Mesenchymal stem cell of adipose (primary cell): ENCODE measurements around the gene CXXC5.

DNA sequence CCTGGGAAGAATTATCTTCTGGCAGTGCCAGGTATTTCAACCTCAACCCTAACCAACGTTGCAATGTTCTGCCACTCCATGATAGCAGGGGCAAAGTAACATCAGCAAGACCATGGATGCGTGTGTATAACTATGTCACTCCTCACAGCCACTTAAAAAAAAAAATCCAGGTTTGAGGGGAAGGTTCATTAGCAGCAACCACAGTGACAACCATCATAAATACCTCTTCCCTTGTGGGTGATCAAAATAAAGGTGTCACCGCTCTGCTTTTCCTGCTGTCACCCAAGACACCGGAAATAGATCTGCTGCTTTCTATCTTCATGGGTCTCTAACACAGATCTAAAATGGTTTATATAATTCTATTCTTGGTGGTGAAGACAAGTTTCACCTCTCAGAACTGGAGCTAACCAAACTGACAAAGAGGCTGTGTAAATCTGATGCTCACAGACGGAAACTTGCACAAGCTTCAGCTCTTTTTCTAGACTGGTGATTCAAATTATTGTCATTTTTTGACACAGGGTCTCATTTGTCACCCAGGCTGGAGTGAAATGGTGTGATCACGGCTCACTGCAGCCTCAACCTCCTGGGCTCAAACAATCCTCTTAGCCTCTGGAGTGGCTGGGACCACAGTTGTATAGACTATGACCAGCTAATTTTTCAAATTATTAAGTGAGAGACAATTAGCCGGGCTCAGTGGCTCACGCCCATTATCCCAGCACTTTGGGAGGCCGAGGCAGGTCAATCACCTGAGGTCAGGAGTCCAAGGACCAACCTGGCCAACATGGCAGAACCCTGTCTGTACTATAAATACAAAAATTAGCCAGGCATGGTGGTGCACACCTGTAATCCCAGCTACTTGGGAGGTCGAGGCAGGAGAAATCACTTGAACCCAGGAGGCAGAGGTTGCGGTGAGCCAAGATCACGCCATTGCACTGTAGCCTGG lies 9.7 kb downstream of the HSPA9 start:
- CAGE, long polyA plus RNA: no peak

GRCh38 chr5:138569435-138570108 lies 5.6 kb downstream of the HSPA9 start:
- CAGE, long polyA plus RNA: no peak

GRCh38 chr5:138632869-138633497 lies 57.8 kb upstream of the HSPA9 start:
- CAGE, long polyA plus RNA: no peak

DNA sequence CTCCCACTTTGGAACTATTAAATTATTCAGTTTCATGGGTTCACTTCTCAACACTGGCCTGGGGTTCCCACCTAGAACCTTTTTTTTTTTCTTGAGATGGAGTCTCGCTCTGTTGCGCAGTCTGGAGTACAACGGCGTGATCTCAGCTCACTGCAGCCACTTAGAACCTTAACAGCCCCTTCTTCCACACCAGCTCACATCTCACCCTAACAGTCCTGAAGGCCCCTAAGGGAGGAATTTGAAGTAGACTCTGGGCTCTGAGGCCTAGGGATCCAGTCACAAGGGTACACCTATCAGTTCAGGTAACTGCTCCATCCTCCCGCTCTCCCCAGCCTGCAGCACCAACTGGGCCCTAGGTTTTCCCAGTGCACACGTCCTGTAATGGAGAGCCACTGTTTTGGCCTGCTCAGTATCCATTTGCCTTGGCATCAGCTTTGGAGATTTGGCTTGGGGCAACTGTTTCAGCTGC lies 86.5 kb upstream of the CTNNA1 start:
- CAGE, long polyA plus RNA: no peak

DNA sequence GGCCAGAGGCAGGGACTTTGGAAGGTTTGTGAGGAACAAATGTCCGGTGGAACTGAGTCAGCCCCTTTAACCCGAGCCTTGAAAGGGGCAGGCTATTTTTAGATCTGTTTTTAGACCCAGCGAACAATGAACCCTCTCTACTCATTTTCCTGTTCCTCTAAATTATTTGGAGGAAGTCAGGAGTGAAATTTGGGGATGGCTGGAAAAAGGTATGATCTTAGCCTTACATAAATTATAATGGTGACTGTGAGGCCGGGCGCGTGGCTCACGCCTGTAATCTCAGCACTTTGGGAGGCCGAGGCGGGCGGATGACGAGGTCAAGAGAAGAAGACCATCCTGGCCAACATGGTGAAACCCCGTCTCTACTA lies 19.1 kb upstream of the MATR3 start:
- CAGE, long polyA plus RNA: no peak

DNA sequence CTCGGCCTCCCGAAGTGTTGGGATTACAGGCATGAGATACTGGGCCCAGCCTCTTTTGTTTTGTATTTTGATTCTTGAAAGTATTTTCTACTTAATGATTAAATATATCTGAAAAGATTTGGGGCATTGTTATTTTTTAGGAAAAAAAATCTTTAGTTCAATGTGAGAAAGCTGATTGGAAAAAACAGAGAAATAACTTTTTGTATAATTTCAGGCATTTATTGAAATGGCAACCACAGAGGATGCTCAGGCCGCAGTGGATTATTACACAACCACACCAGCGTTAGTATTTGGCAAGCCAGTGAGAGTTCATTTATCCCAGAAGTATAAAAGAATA lies 23.0 kb upstream of the PAIP2 start:
- CAGE, long polyA plus RNA: no peak

DNA sequence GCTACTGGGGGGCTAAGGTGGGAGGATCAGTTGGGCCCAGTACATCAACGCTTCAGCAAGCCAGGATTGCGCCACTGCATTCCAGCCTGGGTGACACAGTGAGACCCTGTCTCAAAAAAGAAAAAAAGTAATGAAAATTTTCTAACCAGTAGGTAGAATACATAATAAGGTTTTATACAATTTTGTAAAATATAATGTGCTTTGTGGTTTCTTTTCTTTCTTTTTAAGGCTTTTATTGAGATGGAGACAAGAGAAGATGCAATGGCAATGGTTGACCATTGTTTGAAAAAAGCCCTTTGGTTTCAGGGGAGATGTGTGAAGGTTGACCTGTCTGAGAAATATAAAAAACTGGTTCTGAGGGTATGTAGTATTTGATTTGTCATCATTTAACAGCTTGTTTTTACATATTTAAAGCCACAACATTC lies 20.0 kb upstream of the PAIP2 start:
- CAGE, long polyA plus RNA: no peak

DNA sequence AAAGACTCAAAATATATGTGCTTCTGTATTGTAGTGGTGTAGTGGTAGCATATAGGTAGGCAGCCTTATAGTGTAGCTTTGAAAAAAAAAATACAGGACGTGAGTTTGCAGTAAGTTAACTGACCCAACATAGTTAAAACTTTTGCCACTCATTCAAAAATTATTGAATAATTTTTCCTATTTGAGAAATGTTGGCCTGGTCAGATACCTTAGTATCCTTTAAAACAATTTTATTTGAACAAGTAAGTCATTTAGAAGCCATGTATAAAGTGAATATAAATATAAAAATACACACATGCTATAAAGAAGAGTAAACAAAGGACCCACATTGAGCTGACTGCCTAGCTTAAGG lies 18.5 kb upstream of the PAIP2 start:
- CAGE, long polyA plus RNA: no peak

DNA sequence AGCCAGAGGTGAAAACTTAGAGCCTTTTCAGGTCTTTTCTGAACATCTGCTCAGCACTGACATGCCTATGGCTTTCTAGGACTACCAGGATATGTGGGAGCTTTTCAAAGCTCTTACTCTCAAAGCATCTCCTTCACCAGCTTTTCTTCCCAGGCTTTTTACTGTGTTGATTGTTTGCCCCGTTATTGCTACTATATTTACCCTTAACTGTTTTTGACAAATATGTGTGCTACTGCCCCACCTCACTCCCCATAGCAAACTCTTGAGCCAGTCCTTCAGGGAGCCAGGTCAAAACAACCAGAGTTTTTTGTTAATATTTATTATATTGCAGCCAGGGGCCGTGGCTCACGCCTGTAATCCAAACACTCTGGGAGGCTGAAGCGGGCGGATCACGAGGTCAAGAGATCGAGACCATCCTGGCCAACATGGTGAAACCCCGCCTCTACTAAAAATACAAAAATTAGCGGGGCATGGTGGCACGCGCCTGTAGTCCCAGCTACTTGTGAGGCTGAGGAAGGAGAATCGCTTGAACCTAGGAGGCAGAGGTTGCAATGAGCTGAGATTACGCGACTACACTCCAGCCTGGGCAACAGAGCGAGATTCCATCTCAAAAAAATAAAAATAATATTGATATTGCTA lies 15.7 kb downstream of the PAIP2 start:
- CAGE, long polyA plus RNA: no peak

DNA sequence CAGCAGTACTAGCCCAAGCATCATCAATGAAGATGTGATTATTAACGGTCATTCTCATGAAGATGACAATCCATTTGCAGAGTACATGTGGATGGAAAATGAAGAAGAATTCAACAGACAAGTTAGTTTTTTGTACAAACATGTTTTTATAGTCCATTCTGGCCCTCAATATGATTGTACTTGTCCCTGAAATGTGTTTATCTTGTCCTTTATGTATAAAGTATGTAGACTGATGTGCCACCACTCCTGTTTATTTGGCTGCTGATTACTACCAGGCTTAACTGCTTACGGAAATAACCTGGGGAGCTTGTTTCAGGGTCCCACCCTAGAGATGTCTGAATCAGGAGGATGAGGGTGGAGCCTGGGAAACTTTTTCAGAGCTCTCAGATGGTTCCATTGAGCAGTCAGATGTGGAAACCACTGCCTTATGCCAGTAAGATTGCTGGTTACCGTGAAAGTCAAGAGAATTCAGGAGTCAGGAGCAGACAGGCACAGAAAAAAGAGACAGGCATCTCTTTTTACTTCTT lies 19.2 kb downstream of the SLC23A1 start:
- CAGE, long polyA plus RNA: no peak

GRCh38 chr5:139379599-139380053 lies 3.5 kb downstream of the SLC23A1 start:
- CAGE, long polyA plus RNA: no peak

- CAGE, long polyA plus RNA: no peak
Measured at GRCh38 chr5:139384218-139384863, 1.2 kb upstream of the SLC23A1 start.

DNA sequence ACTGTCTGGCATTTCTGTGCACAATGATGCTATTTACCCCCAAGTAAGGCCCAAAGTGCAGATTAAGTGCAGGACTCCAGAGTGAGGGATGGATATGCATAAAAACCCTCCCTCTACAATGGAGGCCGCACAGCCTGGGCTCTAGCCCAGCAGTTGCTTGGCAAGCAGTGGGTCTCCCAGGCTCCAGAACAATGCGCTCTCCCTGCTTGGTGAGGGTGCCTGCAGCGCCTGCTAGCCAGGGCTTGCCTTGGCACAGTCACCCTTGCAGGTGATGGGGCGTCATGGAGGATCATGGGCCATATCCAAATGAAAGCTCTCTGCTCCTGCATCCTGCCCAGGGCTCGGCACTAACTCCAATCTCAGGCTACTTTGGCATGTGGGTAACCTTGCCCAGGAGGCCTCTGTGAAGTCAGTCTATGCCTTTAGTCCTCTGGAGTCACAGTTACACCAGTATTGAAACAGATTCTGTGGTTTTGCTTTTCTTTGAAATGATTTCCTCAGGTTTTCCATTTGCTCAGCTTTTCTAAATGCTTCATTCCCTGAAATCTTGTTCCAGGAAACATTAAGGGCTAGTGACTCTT lies 11.5 kb upstream of the SPATA24 start:
- CAGE, long polyA plus RNA: no peak

DNA sequence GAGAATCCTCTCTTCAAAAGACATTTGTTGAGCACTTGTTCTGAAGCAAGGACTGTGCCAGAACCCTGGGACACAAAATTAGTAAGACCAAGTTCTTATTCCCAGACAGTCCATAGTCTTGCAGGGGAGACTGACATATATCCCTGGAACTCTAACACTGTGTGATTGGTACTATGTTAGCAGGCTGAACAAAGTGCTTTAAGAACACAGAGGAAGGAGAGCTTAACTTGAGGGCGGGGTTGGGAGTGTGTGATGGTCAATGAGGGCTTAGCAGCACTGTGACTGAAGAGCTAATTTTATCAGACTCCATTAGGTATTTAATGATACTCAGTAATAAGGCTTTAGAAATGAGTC lies 14.9 kb upstream of the SPATA24 start:
- CAGE, long polyA plus RNA: no peak

DNA sequence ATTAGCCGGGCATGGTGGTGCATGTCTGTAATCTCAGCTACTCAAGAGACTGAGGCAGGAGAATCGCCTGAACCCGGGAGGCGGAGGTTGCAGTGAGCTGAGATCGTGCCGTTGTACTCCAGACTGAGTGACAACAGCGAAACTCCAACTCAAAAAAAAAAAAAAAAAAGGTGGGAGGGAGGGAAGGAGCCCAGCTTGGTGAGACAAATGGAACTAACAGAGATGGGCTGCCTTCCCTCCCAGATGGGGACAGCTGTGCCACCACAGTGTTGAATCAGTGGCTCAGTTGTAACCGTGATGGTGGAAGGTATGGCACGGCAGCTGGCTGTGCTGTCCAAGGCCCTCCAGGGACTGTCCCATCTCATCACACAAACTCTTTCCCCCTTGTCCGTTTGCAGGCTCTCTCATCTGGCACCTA lies 4.0 kb downstream of the SMIM33 start:
- CAGE, long polyA plus RNA: no peak

GRCh38 chr5:139561046-139561258 lies 187 bp upstream of the UBE2D2 start:
- CAGE, long polyA plus RNA: no peak

- CAGE, long polyA plus RNA: no peak
Measured at GRCh38 chr5:139635554-139636747, 12.2 kb upstream of the CXXC5 start.

DNA sequence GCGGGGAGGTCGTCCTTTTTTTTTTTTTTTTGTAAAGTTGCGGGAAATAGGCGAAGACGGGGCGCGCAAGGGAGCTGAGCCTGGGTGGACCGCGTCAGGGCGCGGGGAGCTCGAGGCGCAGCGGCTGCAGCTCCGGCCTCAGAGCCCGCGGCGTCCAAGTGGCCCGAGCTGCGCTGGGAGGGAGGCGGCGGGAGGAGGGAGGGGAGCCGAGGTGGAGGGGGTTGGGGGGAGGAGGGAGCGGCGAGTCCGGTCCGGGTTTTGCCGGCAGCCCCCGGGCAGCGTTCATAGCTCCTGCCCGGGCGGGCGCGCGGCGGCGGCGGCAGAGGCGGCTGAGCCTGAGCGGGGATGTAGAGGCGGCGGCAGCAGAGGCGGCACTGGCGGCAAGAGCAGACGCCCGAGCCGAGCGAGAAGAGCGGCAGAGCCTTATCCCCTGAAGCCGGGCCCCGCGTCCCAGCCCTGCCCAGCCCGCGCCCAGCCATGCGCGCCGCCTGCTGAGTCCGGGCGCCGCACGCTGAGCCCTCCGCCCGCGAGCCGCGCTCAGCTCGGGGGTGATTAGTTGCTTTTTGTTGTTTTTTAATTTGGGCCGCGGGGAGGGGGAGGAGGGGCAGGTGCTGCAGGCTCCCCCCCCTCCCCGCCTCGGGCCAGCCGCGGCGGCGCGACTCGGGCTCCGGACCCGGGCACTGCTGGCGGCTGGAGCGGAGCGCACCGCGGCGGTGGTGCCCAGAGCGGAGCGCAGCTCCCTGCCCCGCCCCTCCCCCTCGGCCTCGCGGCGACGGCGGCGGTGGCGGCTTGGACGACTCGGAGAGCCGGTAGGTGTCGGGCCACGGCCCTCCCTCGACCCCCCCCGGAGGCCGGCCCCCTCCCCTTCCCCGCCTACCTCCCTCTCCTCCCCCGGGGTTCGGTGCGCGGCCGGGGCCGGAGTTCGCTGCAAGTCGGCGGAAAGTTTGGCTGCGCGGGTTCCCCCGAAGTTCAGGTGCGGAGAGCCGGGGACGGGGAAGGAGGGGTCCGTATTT lies at the start of gene CXXC5:
CXXC5 (plus strand) TSS at position 313 of the 1,013 bp plus-strand sequence.
- CAGE, long polyA plus RNA: no peak

- CAGE, long polyA plus RNA: no peak
Measured at GRCh38 chr5:139650145-139650682, 2.1 kb downstream of the CXXC5 start.

- CAGE, long polyA plus RNA: no peak
Measured at GRCh38 chr5:139650701-139651709, 2.9 kb downstream of the CXXC5 start.